Keratinocyte (primary cell): Measurements from ENCODE around the genes ZNF383, KCNK6 and EIF3K.

DNA sequence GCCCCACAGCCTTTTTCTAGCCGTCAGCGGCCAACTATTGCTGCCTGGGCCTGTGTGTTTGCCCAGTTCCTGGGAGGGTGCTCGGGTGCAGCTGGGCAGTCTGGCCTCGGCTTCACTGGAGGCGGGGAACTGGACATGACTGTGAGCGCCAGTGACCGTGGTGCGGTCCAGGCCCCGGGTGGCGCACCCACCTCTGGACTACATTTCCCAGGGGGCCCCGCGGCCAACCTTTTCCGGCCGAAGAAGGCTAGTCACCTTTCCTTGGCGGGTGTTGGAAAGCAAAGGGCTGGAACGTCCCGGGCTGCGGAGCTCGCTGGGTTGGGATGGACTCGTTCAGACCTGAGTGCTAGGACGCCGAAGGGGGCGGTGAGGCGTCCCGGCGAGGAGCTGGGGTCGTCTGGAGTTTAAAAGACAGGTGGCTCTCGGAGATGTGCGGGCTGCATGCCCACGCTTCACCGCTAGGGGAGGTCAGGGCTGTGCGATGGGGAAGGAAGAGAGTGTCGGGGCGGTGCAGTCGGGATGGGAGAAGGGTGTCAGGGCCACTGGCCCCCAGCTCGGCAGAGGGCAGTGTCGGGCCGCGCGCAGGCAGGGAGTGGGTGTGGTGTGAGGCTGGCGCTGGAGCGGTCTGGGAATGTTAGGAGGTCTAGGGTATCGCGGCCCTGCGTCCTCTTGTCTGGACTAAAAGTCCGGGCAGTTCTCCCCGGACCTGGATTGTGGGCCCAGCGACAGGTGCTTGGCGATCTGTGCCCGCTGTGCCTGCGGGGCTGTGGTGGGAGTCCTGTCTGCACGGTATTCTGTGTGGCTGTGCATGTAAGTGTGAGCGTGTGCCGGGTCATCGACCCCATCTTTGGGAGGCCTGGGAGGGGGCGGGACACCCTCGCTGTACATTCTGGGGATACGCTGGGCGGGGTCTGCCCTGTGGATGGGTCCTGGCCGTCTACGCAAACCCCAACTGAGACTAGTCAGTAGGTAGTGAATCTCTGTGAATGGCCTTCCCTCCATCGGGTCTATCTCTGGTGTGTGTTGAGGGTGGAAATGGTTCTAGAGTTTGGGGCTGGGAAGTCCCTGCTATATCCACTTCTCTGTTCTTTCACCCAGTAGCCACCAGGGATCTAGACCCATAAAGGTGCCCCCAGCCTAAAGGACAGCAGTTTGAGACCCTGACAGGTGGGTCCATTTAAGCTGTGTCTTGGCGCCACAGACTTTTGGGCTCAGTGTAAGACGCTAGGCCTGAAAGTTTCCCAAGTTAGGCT lies 57.2 kb downstream of the ZNF568 start:
CAGE:
- cytosol, long polyA minus RNA: no peak
- cytosol, long polyA plus RNA: no peak
- long polyA plus RNA: no peak
- nucleus, long polyA minus RNA: no peak
- nucleus, long polyA plus RNA: no peak

DNA sequence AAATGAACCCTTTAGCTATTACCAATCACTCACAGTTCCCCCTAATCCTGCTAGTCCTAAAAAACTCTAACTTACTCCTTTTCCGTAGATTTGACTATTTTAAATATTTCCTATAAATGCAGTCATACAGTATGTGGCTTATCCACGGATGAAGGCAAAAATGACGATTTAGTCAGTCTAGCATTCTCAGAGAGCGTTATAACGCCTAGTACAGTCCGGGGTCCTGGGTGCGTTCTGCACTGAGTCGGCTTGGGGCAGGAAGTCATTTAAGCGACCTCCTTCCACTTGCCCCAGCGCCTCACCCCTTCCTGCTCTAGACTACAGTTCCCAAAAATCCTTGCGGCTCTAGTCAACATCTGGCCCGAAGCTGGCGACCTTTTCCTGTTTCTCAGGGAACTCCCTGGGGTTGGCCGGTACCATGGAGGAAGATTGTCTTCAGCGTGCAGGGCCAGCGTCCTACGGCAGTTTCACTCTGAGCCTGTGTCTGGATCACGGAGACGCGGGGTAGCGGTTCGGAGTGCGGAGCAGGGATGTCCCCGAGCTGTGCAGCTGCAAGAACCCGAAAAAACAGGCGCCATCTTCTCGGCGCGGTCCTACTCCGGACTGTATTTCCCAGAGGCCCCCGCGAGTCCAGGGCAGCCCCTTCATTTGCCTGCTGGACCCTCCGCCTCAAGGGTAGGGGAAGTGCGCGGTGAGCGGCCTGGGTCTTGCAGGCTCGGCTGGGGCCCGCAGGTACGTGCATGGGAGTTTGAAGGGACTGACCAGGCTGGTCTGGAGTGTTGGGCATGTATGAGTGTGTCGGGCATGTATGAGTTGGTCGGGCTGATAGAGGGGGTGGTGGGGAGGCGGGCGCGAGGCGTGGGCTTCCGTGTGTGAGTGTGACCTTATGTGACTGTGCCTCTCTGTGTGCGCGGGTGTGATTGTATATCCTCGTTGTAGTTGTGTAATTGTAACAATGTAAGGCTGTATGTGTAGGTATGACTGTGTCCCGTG lies at the start of gene ZNF383:
Gene ZNF383, plus strand, starts transcription at position 672 of the 993 bp plus-strand sequence.
CAGE:
- cytosol, long polyA minus RNA: no peak
- cytosol, long polyA plus RNA: no peak
- long polyA plus RNA: no peak
- nucleus, long polyA minus RNA: start-site peak on the plus strand centred at position 709 of the sequence, 152 bp wide, 30 reads
- nucleus, long polyA plus RNA: no peak

GRCh38 chr19:37739538-37740224 lies 20.1 kb upstream of the ZNF607 start:
CAGE:
- cytosol, long polyA minus RNA: no peak
- cytosol, long polyA plus RNA: no peak
- long polyA plus RNA: no peak
- nucleus, long polyA minus RNA: no peak
- nucleus, long polyA plus RNA: no peak

DNA sequence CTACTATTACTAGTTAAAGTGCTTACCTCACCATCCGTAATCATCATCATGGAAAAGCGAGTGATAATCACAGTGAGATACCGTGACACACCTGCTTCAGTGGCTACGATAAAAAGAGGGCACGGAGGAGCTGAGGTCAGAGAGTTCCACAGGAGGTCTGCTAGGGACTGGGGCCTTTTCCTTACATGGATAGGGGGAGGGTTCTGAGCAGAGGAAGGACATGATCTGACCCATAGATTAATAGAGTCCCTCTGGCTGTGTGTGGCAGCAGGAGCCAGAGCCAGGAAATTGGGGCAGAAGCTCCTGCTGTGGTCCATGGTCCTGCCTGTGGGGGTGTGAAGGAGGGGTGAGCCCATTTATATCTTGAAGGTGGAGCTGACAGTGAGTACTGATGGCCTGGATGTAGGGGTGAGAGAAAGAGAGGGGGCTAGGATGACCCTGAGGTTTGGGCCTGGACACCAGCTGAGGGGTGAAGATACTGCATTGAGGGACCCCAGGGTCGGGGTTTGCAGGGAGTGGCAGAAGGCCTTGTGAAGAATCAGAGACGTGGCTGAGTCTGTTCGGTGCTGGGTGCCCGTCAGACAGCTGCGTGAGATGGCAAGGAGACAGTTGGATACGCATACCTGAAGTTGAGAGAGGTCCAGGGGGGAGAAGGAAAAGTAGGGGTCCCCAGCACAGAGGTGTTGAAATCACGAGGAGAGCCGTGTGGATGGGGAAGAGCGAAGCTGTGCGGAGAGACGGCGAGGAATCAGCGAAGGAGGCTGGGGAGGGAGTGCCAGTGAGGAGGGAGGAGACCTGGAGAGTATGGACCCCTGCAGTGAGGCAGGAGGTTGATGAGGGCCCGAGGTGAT lies 136.9 kb downstream of the SIPA1L3 start:
CAGE:
- cytosol, long polyA minus RNA: no peak
- cytosol, long polyA plus RNA: no peak
- long polyA plus RNA: no peak
- nucleus, long polyA minus RNA: no peak
- nucleus, long polyA plus RNA: no peak

DNA sequence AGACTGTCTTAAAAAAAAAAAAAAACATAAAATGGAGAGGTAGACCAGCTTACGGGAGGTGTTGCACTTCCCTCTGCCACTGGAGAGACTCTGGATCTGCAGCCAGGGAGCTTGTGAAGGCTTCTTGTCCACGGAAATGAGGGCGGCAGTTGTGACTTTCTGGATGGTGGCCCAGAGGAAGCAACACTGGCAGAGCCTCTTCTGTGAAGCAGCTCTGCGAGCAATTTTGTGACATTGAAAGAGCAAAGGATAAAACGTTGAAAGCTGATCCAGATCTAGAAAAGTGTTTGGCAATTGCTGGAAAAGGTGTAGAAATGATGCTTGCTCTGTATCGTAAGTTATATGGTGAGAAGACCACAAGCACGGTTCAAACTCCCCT lies 10.4 kb downstream of the SPINT2 start:
CAGE:
- cytosol, long polyA minus RNA: no peak
- cytosol, long polyA plus RNA: no peak
- long polyA plus RNA: no peak
- nucleus, long polyA minus RNA: no peak
- nucleus, long polyA plus RNA: no peak

DNA sequence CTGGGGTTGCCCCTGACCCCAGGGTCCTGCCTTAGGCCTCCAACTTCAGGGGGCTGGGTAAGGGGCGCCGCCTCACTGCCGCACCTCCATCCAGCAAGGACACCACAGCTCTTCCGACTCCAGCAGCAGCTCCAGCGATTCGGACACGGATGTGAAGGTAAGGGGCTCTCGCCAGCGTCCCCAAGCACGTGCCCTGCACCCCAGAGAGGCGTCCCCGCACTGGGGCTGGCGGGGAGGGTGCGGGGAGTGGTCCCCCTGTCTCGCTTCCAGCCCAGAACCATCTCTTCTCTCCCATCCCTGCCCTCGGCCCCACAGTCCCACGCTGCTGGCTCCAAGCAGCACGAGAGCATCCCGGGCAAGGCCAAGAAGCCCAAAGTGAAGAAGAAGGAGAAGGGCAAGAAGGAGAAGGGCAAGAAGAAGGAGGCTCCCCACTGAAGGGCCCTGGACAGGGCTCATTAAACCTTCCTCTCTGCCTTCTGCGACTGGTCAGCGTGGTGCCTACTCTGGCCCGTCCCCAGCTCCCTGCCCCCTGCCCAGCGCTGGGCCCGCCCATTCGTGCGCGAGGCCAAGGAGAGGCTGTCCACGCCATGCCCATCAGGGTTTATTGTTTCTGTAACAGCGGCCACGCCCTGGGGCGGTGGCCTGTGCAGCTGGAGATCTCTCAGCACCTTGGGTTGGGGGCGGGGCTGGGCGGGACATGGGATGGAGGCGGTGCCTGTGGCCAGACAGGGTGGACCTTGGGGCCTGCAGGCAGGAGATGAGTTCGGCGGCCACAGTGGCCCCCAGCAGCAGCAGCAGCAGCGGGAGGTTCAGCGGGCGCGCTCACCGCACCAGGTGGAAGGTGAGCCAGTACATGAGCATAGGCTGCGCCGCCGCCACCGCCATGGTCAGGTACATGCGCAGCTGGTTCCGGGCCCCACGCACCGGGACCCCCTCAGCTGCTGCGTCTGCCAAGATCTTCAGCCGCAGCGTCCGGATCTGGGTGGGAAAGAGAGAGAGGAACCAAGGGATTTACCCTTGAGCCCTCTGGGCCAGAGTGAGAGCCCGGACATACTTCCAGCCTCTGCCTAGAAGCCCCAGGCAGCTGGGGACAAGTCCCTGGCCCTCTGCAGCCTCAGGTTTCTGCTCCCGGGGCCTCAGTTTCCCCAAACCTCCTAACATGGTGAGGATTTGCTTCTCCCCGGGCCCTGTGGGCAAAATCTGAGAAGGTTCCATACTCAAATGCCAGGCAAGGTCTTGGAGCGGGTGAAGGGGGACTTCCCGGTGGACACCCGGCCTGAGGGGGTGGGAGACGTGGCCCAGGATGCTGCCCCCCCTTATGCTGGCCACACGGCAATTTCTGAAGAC lies 952 bp downstream of the C19orf33 start:
CAGE:
- cytosol, long polyA minus RNA: start-site peak on the minus strand centred at position 414 of the sequence, 36 bp wide, 68 reads
- cytosol, long polyA plus RNA: no peak
- long polyA plus RNA: no peak
- nucleus, long polyA minus RNA: no peak
- nucleus, long polyA plus RNA: no peak

GRCh38 chr19:38319250-38320398 lies at the start of gene KCNK6:
KCNK6 (plus strand) TSS chr19:38319845.
CAGE:
- cytosol, long polyA minus RNA: start-site peak on the plus strand at chr19:38319845-38319872, 42 reads
- cytosol, long polyA plus RNA: start-site peak on the plus strand at chr19:38319845-38319871, 588 and 162 reads in 2 replicates
- long polyA plus RNA: start-site peak on the plus strand at chr19:38319844-38319955, 273 and 580 reads in 2 replicates
- nucleus, long polyA minus RNA: start-site peak on the plus strand at chr19:38319864-38319871, 43 reads
- nucleus, long polyA plus RNA: no peak

DNA sequence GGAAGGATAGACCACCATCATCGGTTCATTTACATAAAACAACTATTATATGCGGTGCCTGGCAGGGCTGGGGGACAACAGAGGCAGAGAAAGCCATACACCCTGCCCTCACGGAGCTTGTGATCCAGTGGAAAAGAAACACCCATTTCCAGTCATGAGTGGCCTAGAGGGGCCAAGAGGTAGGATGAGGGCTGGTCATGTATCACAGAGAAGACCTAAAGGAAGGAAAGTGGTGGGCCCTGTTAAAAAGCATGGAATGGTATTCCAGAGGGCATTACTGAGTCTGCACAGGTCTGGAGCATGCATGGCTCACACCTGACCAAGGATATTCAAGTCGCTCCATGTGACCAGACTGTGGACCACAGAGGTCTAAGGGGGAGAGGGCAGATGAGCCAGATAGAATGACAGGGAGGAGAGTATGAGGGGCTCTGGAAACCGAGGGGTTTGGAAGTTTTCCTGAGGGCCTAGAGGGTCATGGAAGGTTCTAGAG lies 2.0 kb upstream of the CATSPERG start:
CAGE:
- cytosol, long polyA minus RNA: no peak
- cytosol, long polyA plus RNA: no peak
- long polyA plus RNA: no peak
- nucleus, long polyA minus RNA: no peak
- nucleus, long polyA plus RNA: no peak

GRCh38 chr19:38383232-38383723 lies 4.6 kb downstream of the GGN start:
CAGE:
- cytosol, long polyA minus RNA: no peak
- cytosol, long polyA plus RNA: no peak
- long polyA plus RNA: no peak
- nucleus, long polyA minus RNA: start-site peak on the plus strand at chr19:38383416-38383475, 17 reads
- nucleus, long polyA plus RNA: no peak

GRCh38 chr19:38386780-38387512 lies 888 bp downstream of the GGN start:
CAGE:
- cytosol, long polyA minus RNA: no peak
- cytosol, long polyA plus RNA: no peak
- long polyA plus RNA: no peak
- nucleus, long polyA minus RNA: no peak
- nucleus, long polyA plus RNA: no peak

GRCh38 chr19:38452809-38453179 lies 19.3 kb downstream of the RYR1 start:
CAGE:
- cytosol, long polyA minus RNA: no peak
- cytosol, long polyA plus RNA: no peak
- long polyA plus RNA: no peak
- nucleus, long polyA minus RNA: no peak
- nucleus, long polyA plus RNA: no peak

DNA sequence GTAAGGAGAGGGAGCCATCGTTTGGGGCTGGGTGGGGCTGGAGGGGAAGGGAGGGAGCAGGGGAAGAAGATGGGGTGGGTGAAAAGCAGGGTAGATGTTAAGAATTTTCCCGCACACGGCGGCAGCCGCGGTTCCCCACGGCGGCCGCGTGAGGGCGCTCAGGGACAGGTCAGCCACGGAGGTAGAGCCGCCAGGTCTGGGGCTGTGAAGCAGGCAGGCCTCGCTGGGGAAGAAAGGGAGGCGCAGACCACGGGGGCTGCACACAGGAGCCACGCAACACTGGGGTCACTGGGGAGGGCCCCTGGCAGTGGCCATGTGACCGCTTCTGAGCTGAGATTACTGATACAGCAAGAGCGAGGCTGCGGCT lies 81.6 kb downstream of the RYR1 start:
CAGE:
- cytosol, long polyA minus RNA: no peak
- cytosol, long polyA plus RNA: no peak
- long polyA plus RNA: no peak
- nucleus, long polyA minus RNA: no peak
- nucleus, long polyA plus RNA: no peak

DNA sequence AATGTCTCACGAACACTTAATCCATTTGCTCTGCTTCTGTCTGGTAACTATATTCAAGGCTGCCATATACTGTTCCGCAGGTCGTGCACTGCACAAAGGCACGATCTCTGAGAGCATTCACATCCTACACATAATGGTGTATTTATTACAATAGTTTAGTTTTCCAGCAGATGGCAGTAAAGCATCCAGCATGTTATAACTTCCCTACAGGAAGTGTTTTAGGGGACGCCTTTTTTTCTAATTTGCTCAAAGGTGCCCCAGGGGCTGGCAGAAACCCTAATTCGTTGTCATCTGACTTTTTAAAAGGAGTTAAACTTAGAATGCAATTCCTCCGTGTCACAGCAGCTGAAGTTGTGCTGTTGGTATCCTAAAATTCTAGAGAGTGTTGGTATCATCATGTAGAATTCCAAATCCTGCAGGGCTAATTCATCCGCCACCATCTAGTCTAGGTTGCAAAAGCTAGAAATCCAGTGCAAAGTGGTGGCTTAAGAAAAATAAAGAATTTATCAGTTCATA lies 73.3 kb downstream of the MAP4K1 start:
CAGE:
- cytosol, long polyA minus RNA: no peak
- cytosol, long polyA plus RNA: no peak
- long polyA plus RNA: no peak
- nucleus, long polyA minus RNA: no peak
- nucleus, long polyA plus RNA: no peak

DNA sequence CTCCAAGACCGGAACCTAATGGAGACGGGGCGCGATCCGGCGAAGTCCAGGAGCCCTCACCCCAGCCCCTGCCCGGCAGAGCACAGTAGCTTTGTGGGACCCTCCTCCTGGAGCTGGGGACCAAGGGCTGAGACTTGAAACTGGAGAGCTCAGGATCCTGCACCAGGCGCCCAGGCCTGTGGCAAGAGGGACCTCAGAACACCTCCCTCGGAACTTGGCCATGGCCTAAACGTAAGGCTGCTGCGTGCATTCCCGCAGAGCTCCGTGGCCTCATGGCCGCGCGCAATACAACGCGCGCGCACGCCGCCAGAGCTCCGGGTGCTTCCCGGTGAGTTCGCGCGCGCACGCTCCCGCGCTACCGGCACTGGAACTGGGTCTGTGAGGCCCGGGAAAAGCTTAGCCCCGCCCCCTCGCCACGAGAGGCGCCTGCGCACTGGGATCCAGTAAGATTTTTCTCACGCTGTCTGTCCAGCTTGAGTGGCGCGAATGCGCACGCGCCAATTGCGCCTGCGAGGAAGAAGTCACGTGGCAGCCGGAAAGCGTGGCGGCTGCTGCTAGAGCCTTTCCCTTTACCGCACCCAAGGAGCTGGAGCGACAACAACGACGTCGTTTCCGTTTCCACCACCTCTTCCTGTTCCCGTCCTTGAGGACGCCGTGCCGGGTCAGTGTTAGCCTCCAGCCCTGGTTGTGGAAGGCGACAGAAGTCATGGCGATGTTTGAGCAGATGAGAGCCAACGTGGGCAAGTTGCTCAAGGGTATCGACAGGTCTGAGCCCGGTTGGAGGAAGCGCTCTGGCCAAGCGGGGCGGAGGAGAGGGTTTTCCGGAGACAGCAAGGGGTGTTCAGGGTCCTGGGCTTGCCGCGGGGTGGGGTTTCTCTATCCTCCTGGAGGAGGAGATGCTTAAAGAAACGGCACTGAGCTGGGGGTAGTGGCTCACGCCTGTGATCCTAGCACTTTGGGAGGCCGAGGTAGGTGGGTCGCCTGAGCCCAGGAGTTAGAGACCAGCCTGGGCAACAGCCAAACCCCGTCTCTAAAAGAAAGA lies at the start of gene EIF3K:
Gene EIF3K, plus strand, starts transcription at position 626 of the 1,042 bp plus-strand sequence.
CAGE:
- cytosol, long polyA minus RNA: start-site peak on the plus strand centred at position 648 of the sequence, 62 bp wide, 692 reads
- cytosol, long polyA plus RNA: start-site peak on the plus strand centred at position 637 of the sequence, 96 bp wide, 5,030 and 1,633 reads in 2 replicates
- long polyA plus RNA: start-site peak on the plus strand centred at position 645 of the sequence, 111 bp wide, 7,679 and 7,179 reads in 2 replicates
- nucleus, long polyA minus RNA: start-site peak on the plus strand centred at position 643 of the sequence, 47 bp wide, 266 reads
- nucleus, long polyA plus RNA: start-site peak on the plus strand centred at position 634 of the sequence, 89 bp wide, 2,564 and 3,749 reads in 2 replicates

CAGE:
- cytosol, long polyA minus RNA: no peak
- cytosol, long polyA plus RNA: no peak
- long polyA plus RNA: no peak
- nucleus, long polyA minus RNA: start-site peak on the minus strand at chr19:38684065-38684201, 5 reads; start-site peak on the minus strand at chr19:38684360-38684447, 7 reads
- nucleus, long polyA plus RNA: no peak
Observed at GRCh38 chr19:38684092-38684859, 36.8 kb downstream of the ACTN4 start.

GRCh38 chr19:38685284-38685712 lies 37.8 kb downstream of the ACTN4 start:
CAGE:
- cytosol, long polyA minus RNA: no peak
- cytosol, long polyA plus RNA: no peak
- long polyA plus RNA: no peak
- nucleus, long polyA minus RNA: no peak
- nucleus, long polyA plus RNA: no peak

DNA sequence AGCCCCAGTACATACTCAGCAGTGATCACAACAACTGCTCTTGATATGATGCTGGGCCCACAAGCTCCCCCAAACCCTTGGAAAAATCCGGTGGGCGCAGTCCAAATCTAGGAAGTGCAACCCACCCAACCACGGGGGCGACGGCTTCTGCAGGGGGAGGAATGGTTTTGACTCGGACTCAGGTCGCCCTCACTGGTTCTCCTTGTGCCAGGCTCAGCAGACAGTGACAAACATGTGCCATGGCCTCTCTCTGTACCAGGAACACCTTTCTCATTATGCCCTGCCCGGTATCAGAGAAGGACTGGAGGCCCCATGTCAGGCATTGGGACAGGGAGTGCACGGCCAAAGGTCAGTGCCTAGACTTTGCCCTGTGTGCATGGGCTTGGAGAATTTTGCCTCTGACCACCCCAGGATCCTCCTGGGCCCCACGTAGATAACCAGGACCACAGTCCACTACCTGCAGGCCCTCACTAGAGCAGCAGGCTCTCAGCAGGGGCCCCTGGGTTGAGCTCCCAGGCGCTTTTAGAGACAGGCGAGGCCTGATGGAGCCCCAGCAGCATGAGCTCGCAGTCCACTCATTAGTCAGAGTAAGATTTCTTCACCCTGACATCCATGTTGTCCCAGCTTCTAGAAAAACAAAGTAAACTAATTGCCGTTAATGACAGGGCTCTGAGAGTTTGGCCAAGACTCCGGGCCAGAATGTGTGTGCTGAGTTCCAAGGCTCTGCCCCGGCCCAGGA lies 42.9 kb downstream of the CAPN12 start:
CAGE:
- cytosol, long polyA minus RNA: no peak
- cytosol, long polyA plus RNA: no peak
- long polyA plus RNA: no peak
- nucleus, long polyA minus RNA: no peak
- nucleus, long polyA plus RNA: no peak

DNA sequence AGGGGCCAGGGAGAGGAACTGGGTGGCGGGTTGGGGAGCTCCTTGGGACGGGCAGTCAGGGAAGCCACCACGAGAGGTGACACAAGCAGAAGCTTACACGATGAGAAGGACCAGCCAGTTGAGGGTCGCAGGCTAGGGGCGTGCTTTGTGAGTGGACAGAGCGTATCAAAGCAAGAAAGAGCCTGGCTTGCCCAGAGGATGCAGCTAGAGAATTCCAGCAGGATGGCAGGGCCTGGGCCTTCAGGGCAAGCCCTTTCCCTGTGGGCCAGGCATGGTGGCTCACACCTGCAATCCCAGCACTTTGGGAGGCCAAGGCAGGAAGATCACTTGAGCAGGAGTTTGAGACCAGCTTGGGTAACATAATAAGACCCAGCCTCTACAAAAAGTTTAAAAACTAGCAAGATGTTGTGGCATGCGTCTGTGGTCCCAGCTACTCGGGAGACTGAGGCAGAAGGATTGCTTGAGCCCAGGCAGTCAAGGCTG lies 40.5 kb downstream of the CAPN12 start:
CAGE:
- cytosol, long polyA minus RNA: no peak
- cytosol, long polyA plus RNA: no peak
- long polyA plus RNA: no peak
- nucleus, long polyA minus RNA: no peak
- nucleus, long polyA plus RNA: no peak

DNA sequence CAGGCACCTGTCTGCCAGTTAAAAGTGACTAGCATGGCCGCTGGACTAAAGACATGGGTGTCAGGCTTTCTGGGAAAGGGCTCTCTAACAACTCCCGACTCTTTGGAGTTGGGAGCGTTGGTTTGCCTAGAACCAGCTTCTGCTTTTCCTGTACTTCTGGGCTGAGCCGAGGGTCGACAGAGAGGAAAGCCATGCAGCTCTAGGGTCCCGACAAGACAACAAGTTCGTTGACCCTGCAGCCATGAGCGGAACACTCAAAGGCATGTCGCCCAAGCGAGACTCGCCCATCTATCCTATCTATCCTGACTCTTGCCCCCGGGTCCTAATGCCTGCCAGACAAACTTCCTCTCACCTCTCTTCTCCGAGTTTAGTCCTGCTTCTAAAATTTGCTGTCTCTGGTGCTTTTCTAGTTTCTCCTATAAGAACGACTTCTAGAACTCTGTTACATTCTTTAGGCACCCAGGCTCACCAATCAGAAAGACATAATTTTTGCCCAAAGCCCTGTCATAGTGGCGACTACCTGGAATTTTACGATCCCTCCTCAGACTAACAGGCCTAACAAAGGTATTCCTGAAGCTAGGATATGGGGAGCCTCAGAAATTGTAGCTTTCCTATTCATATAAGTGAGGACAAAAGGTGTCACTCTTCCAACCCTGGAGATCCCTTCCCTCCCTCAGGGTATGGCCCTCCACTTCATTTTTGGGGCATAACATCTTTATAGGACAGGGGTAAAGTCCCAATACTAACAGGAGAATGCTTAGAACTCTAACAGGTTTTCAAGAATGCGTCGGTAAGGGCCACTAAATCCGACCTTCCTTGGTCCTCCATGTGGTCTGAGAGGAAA lies 7.9 kb downstream of the ECH1 start:
CAGE:
- cytosol, long polyA minus RNA: no peak
- cytosol, long polyA plus RNA: no peak
- long polyA plus RNA: no peak
- nucleus, long polyA minus RNA: no peak
- nucleus, long polyA plus RNA: no peak

GRCh38 chr19:38850440-38850739 lies 604 bp upstream of the HNRNPL start:
CAGE:
- cytosol, long polyA minus RNA: no peak
- cytosol, long polyA plus RNA: no peak
- long polyA plus RNA: no peak
- nucleus, long polyA minus RNA: no peak
- nucleus, long polyA plus RNA: no peak